Mesenchymal stem cell of Wharton's jelly (primary cell): ENCODE measurements around the gene RBM20.

DNA sequence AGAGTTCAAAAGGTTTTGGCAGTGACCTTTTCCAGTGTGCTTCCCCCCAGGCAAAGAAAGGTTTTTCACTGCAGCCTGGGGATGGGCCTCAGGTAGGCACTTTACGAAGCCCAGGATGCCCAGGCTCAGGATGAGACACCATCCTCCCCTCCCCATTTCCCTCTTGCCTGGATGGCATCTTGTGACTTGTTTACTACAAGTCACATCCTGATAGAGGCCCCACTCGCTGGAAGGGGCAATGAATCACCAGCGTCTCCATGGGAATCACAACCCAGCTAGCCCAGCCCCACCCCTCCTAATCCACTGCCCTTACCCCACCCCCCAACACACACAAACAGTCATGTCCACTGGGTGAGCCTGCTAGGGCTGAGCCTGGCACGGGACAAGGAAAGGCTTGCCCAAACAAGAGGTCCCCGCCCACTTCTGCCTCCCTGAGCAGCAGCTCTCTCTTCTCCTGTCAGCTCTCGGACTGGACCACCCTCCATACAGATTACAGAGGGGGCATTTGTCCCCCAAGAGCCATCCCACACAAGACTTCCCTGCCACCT, 93.9 kb upstream of the SMNDC1 start:
- CAGE, long polyA plus RNA = no peak

DNA sequence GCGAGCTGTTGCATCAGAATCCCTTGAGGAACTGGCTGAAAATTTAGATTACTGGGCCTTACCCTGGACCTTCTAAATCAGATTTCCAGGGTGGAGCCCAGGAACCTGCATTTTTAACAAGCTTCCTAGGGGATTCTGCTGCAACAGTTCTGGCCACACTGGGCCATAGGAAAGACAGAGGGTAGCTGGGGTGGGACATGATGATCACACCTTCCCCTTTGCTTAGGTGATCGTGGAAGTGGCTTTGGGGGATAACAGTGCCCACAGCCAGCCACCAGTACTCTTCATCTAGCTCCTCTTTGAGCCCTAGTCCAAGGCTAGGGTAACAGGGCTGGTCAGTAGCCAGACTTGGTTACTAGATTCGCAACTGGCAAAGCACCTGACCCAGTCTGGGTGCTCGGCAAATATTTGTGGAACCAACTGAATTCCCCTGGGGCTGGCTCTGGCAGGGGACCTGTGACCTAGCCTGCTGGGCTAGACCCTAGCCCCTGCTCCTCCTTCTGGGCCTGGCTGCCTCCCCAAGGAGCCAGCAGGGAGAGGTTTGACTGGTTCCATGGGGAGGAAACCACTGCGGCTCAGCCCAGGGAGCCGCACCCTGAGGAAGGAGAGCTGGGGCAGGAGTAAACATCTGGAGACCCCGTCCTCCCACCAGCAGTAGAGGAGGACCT, 67.0 kb upstream of the DUSP5 start:
- CAGE, long polyA plus RNA = no peak

DNA sequence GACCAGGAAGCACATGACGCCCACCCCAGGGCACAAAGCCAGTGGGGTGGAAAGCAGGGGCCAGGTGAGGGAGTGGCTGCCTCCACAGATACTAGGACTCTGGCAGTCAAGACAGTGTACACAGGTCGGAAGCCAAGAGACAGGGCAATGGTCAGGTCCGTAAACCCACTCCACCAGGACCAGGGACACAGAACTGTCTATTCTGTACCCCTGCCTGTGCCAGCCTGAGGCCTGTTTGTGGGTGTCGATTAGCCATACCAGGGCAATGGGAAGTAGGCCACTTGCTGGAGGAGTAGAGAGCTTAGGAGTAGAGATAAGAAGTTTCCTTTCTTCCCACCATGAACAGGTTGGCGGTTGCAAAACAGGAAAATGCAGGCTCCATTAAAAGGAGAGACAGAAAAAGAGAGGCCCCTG, 33.2 kb upstream of the DUSP5 start:
- CAGE, long polyA plus RNA = no peak

- CAGE, long polyA plus RNA = no peak
Measured at GRCh38 chr10:110511109-110511421, 13.4 kb downstream of the DUSP5 start.

DNA sequence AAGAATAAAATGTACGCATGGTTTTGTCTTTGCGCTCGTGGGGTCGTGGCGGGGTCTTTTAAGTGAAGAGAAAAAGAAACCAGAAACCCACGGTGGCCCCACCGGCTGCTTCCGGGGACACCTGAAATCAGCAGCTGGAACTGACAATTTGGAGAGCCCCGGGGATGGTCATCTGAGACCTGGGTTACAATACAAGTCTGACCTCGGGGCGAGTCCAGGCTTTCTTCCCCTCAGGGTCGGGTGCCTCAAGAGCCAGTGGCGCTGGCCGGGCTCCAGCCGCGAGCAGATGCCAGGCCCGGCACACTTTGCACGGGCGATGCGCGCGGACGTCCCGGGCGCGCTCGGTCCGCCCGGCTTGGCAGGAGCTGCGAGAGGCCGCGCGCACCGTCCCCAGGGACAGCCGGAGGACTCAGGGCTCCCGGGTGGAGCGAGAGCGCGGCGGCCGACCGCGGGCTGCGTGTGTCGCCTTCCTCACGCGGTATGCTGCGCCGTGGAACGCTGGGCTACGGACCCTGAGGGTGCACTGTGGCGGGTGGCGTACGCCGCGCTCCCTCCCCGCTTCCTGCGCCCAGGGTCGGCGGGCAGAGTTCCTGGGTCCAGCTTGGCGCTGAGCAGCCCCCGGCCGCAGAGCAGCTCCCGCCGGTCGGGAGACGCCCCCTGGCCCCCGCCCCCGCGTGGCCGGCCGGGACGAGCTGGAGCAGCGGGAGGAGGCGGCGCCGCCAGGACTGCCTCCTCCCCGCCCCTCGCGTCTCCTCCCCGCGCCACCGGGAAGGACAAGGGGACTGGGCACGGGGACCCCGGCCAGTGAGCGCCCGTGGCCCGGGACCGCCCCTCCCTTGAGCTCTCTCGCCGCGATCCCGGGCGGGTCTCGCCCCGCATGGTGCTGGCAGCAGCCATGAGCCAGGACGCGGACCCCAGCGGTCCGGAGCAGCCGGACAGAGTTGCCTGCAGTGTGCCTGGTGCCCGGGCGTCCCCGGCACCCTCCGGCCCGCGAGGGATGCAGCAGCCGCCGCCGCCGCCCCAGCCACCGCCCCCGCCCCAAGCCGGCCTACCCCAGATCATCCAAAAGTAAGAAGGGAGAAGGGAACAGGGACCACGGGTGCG, at the start of gene RBM20:
Gene RBM20 (plus strand): TSS at position 759 of the 1,104 bp plus-strand sequence.
- CAGE, long polyA plus RNA = no peak

DNA sequence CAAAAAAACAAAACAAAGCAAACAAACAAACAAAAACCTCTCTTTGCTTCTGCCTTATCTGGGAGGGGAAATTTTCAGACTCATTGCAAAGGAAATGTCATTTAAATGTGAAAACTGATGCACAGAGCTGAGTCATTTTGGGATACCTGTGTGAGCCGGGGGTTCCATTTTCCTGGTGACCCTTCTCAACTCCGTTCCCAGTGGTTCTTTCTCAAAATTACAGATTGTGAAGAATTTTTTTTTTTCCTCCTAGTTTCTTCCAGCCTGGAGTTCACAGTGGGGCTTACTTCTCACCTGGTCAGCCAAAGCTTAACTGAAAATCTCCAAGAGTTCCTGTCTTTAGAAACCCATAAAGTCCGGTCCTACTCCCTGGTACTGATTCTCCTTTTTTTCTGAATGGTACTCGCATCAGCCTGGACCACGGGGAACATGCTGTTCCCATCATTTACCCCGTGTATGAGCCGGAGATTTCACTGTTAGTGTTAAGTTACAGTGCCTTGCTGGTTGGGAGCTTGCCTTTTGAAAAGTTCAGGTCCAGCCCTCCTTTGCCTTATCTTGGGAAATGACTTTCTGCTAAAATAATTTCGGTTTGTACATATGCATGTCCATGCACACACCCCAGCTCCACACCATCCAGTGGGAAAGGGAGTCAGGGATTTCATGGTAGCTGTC, 57.0 kb downstream of the RBM20 start:
- CAGE, long polyA plus RNA = no peak

- CAGE, long polyA plus RNA = no peak
Measured at GRCh38 chr10:110735570-110736128, 91.5 kb downstream of the RBM20 start.

DNA sequence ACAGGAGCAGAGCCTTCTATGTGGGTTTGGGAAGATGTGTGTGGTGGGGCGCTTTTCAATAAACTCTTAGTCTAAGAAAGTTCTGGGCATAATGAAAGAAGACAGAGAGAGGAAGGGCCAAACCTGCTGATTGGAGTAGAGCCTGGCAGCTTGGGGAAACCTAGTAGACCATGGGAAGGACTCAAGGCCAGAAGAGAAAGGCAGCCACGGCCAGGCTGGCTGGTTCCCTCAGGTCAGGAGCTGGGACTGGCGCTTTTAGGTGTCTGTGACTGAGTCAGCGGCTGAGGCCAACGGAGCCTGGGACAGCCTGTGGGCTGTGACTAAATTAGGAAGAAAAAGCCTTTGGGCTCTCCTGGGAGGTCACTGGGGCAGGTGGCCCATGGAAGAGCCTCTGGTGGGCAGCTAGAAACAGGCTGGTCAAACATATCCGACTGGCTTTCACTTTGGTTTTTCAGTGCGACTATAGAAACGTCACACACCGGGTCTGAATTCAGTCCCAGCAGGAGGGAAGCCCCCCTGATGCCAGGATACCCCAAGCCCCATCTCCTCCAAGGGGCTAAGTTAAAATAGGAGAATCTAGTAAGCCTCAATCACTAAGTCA, 108.9 kb upstream of the PDCD4 start:
- CAGE, long polyA plus RNA = no peak

- CAGE, long polyA plus RNA = no peak
Measured at GRCh38 chr10:110821331-110821947, 50.3 kb upstream of the PDCD4 start.

- CAGE, long polyA plus RNA = no peak
Measured at GRCh38 chr10:110846348-110846658, 25.4 kb upstream of the PDCD4 start.

DNA sequence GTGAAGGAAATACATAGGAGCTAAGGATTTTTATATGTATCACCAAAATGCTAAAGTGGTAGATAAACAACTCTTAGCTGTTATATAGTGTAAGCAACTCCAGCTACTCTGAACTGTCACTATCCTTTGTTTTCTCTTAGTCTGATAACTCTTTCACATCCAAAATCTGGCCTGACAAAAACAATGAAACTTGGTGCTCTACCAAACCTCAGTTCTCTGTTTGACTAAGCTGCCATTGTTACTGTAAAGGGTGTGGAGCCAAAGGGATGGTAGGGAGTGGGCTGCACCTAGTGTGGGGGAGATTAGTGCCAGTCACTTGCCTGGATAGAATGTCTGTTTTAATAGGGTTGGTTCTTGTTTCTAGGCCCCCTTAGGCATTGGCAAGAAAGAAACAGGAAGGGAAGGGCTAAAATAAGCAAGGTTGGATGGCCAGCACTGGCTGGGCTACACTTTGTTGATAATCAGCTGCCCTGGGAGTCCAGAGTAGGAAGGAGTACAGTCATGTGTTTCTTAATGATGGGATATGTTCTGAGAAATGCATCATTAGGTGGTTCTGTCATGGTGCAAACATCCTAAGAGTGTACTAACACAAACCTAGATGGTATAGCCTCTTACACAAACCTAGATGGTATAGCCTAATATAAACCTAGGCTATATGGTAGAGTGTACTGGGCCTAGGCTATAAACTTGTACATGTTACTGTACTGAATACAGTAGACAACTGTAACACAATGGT, 15.7 kb downstream of the BBIP1 start:
- CAGE, long polyA plus RNA = no peak

- CAGE, long polyA plus RNA = no peak
Measured at GRCh38 chr10:112261637-112261836, 21.7 kb upstream of the TECTB start.

- CAGE, long polyA plus RNA = no peak
Measured at GRCh38 chr10:112266032-112266313, 17.2 kb upstream of the TECTB start.

DNA sequence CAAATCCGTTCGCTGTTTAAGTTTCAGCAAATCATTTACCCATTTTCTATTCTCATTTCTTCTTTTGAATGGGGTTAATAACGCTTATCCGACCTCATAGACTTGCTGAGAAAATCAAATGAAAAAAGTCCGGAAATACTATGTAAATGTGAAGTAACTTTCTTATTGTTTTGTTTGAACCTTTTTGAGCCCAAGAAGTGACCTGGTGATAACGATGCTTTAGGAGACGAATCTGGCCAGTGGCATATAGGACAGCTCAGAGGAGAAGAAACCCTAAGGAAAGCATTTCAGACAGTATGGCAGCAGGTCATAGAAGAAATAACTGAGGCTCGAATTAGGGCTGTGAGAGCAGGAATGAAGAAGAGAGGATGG, 130.9 kb downstream of the VTI1A start:
- CAGE, long polyA plus RNA = no peak

DNA sequence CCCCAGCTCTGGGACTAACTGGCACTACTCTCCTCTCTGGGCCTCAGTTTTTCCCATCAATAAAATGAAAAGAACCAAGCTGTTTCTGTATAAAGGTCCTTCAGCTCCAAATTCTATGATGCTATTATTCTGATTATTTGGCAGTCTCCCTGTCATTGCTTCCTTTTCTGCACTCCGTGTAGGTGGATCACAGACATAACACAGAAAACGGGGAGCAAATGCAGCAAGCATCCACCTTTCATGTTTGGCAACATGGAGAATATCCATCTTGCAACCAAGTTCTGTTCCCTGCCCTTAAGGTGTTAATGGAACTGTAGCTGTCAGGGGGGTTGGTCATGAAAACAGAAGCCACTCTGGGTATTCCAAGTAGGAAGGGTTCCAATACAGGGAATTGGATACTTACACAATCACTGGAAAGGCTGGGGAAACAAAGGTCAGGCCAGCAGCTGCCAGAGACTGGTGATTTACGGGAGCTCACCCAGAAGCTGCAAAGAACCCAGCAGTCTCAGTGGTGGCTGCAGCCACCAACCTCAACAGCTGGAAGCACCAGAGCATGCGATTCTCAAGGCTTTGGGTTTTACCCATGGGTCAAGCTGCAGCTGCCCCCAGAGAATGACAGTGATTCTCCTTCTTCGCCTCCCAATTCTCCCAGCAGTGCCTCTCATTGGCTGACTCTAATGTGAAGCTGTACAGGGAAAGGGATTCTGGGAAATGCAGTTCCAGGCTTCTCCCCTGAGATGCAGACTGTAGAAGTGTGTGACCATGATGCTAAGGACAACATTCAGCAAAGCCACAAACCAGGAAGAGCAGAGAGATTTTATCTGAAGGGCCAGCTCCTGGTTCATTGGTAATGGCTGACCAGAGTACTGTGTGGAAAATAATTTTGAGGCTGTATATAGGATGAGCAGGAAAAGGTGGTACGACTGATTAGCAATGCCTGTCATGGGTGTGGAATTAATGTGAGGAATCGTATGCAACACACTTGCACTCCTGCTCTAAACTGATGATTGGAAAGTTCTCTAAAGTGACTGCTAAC, 107.2 kb upstream of the TCF7L2 start:
- CAGE, long polyA plus RNA = no peak

DNA sequence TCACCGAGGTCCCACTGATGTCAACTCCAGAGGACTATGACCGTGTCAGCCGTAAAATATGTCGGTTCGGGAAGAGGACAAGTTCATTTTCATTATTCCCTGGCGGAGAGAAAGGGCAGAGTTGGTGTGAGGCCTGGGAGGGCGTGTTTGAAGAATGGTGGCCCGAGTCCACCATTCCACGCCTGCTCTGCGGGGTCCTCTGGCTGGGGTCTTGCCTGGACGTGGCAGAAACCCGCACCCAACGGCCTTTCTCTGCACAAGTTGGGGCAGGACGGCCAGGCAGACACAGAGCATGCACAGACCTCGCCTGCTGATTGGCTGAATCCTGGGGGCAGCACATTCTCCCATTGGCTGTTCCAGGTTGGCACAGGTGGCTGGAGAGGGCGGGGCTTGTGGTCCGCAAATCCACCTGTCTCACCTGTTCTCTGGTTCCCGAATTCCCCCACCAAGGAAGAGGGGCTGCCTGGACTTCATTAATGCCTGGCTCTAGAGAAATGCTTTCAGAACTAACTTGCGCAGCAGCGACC, 105.0 kb upstream of the TCF7L2 start:
- CAGE, long polyA plus RNA = no peak

DNA sequence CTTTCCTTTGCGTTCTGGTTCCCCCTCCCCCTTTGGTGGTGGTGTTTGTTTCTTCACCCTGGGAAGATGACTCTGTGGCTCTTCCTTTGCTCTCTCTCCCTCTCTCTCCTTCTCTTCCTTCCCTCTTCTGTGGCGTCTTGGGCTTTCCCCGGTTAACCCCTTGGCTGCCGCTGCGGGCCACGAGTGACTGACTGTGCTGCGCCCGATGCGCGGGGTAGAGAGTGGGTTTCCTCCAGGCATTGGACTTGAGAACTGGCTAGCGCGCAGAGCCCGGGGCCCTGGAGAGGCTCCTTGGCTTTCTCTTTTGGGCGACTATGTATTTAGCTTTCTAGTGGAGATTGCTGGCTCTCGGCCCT, 1.8 kb downstream of the TCF7L2 start:
- CAGE, long polyA plus RNA = no peak

DNA sequence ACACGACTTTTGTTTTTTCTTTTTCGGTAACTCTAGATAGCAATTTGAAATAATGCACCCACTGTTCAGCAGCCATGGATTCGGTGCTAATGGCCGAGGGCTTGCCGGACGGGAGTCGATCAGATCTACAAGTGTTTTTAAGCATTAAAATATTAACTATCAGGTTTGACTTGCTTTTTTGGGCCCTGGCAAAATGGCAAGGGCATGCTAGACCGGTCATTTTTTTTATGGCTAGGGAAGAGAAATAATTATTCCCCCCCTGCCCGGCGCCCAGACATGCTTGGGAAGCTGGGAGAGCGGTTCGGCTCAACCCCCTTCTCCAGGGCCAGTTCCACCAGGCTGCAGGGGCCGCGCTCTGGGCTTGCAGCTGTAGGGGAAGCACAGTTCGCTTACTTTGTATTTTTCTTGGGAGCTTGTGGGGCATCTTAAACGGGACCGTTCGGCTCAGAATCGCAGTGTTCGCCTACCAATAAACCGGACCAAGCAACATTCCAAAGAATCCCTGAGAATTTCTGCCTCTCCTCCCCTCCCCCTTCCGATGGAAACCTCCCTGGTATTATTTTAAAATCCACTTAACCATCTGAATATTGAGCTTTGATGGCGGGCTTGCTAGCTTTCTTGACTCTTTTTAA, 3.1 kb downstream of the TCF7L2 start:
- CAGE, long polyA plus RNA = no peak

DNA sequence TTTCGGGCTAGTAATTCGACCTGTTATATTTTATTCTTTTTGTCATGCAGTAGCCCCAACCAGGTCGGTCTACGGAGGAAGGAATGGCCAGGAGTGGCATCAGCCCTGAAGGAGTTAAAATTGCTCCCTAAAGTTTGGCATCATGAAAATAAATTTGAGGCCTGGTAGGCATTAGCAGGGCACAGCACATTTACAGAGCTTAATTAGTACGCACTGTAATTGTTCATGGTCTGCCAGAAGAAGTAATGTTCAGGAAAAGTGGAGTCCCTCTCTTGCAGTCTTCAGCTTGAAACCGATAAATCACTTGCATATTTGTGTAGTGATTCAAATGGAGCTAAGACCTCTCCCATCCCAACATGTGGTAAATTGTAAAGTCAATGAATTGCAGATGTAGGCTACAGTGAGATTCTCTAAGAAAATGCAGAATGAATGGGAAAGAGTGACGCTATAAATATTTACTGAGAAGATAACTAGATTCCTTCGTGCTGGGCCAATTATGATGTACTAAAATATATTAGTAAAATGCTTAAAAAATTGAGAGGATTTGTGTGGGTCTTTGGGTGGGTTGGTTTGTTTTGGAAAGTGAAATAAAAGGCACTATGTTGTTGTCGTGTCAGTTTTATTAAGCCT, 8.2 kb downstream of the TCF7L2 start:
- CAGE, long polyA plus RNA = no peak

- CAGE, long polyA plus RNA = no peak
Measured at GRCh38 chr10:112976754-112977569, 26.9 kb downstream of the TCF7L2 start.